T-cell (primary cell): ENCODE measurements around the genes POLR2I, ZNF260, ZNF567, ZNF850, ZNF383 and ZNF875.

DNA sequence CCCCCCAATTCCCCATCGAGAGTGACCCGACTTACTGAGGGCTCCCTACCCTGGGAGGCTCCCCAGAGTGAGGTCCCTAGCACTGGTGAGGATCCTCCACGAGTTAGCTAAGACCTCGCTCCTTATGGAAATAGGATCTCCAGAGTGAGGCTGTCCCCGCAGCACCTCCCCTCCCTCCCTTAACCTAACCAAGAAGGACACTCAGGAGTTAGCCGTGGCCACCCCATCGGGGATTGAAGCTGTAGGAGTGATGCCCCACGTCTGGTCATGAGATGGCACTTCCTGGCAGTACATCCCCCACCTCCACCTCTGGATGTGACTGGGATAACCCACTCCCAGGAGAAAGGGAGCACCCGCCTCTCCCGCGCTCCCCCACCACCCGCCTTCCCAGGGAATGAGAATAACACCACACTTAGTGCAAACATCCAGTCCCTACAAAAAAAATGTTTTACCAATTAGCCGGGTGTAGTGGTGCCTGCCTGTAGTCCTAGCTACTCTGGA, 496 bp downstream of the HAUS5 start:
- PRO-cap, 7 experiments, result no peak in any of the 7 experiments

DNA sequence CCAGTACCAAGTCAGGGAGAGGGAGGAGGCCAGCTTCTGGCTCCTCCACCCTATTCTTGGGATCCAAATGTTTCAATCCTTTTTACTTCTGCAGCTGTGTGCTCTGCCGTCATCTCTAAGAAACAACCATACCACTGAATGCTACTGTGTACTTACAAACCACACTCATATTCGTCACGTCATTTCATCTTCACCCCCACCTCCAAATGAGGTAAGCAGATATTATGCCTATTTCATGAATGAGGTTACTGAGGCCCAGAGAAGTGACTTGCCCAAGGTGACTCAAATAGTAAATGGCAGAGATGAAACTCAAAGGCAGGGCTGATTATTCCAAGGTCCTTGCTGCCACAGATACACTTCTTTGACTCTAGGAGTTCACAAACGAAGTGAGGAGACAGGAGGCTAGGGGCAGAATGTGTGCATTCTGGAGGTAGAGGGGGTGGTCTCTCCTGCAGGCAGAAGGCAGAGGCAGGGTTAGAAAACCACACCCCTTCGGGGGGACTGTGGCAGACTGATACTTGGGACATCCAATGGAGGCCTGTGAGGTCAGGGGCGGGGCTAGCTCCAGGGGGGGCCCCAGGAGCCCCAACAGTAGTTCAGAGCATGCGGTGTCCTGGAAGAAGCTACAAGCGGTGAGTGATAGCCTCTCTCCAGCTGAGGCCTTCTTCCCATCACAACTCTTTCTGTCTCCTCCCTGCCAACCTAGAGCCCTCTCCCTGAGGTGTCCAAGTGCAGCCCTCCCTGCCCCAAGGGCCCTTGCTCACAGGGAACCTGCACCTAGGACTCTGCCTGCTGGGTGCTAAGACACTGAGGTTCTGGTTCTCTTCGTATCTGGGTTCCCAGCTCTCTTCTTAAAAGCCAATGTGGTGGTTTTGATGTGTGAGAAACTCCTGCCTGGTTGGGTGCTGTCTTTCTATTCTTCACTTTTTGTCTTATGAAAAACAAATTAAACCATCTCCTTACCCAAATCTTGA, 4.7 kb upstream of the KMT2B start:
- PRO-cap, 7 experiments, result peak in 7 of 7 experiments; most common plus-strand start position 599 of the sequence (in 5); most common minus-strand start position 143 of the sequence (in 7)

DNA sequence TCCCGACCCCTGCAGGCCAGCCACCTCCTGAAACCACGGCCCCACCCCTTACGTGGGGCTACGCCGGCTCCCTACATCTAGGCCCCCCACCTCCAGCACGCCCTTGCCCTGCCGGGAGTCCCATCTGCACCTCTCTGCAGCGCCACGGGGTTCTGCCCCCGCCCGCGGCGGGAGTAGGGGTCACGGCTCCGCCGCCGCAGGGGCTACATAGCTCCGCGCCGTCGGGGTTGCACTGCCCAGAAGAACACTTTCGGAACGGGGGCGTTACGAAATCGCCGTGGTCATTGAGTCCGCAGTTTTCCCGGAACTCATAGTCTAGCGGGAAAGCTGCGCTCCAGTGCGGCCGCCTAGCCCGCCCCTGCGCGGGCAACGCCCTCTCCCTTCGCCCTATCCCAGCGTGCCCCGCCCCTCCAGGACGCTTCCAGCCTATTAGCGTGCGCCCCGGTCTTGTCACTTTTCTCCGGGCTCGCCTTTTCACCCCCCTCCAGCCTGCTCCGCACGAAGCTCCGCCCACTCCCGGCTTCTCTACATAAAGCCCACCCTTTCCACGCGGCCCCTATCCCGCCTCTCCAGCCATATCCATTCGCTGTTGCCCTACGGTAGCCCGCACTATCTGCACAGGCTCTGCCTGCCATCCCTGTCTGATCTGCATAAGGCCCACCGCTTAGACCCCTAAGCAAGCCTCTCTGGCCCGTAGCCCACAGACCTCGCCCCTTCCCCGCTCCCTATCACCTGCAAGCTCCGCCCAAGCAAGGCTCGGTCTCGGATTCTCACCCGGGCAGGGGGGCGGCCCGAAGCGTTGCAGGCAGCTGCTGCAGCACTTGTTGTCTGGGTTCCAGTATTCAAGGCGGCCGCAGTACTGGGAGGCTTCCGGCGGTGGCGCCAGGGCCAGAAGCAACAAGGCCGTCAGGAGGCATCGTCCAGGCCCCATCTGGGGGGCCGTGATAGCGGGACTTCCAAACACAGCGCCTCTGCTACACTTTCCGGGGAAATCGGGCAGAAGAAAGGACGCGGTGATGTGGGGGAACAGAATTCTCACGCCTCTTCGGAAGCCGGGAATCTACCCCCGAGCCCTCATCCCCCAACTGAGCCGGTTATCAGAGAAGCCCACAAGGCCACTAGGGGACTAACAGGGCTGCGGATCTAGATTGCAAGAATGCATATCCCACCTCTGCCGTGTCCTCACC, 1.6 kb downstream of the IGFLR1 start:
- PRO-cap, 7 experiments, result peak in 7 of 7 experiments; most common plus-strand start position 838 of the sequence (in 5); most common minus-strand start position 500 of the sequence (in 2)

DNA sequence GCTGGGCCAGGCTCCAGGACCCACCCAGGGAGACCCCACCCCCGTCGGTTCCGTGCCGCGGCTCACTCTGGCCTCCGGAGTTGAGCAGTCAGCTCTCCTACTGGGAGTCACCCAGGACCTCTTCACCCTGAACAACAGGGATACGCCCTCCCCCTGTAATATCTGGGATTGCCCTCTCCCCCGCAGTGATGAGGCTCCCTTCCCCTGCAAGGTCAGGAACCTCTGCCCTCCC, 983 bp downstream of the HSPB6 start:
- PRO-cap, 7 experiments, result no peak in any of the 7 experiments

DNA sequence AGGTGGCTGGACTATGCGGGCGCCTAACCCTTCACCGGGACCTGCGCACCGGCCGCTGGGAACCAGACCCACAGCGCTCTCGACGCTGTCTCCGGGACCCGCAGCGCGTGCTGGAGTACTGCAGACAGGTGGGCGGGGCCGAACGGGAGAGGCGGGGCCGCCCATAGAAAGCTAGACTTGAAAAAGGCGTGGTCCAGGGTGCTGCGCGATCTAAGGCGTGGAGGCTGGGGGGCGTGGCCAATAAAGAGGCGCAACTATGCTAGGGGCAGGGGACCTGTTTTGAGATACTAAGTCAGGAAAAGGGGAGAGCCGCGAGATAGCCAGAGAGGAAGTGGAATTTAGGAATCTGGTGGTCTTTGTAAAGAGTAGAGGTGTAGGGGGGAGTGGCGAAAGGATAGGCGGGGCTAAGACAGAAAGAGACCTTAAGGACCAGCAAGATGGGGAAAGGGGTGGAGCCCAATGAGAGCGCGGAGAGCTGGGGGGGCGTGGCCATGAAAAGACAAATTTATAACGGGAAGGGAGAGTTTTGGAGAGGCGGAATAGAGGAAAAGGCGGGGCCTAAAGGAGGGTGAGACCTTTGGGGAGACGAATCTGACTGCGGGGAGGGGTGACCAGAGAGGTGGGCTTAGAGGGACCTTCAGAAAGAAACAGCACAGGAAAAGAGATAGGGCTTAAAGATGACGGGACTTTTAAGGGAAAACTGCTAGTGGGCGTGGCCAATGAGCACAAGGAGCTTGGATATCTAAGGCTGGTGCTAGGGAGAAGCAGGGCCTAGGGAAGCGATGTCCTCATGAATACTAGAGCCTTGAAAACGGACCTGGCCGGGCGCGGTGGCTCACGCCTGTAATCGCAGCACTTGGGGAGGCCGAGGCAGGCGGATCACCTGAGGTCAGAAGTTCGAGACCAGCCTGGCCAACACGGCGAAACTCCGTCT, 1.6 kb downstream of the APLP1 start:
- PRO-cap, 7 experiments, result peak in 3 of 7 experiments; most common minus-strand start position 91 of the sequence (in 3)

- PRO-cap, 7 experiments, result no peak in any of the 7 experiments
Observed at GRCh38 chr19:35886988-35887545, 15.3 kb upstream of the HCST start.

- PRO-cap, 7 experiments, result no peak in any of the 7 experiments
Observed at GRCh38 chr19:35890720-35891429, 11.5 kb upstream of the HCST start.

DNA sequence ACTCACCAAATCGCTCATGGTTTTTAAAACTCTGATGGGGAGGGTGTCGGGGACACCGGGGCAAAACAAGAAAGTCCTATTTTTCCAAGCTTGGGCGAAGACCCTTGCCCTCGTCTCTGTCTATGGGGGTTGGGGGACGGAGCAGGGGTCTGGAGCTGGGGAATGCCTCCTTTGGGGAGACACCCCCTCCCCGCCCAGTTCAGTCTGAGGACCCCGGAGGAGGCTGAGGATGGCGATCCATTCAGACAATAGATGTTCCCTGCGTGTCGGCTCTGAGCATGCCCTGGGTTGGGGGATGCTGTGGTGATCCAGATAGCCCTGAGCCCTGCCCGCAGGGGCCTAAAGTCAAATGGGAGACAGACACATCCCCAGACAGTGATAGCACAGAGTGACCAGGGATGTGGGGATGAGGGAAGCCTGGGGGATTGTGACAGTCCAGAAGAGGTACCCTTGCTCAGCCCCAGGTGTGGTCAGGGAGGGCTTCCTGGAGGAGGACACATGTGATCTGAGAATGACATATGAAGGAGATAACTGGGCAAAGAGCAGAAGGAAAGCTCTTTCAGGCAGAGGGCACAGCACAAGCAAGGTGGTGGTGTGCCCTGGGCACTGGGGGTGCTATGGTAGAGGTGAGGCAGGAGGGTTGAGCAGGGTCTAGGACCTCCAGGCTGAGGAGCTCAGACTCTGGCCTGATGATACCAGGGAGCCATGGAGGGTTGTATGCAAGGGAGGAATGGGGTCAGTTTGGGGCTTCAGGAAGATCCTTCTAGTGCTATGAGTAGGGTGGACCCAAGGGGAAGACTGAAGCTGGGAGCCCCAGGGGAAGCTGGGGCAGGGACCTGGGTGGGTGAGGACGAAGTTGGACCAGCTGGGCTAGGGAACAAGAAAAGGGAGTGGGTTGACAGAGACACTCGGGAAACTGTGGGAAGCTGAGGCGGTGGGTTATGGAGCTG, 9.2 kb downstream of the LRFN3 start:
- PRO-cap, 7 experiments, result no peak in any of the 7 experiments

DNA sequence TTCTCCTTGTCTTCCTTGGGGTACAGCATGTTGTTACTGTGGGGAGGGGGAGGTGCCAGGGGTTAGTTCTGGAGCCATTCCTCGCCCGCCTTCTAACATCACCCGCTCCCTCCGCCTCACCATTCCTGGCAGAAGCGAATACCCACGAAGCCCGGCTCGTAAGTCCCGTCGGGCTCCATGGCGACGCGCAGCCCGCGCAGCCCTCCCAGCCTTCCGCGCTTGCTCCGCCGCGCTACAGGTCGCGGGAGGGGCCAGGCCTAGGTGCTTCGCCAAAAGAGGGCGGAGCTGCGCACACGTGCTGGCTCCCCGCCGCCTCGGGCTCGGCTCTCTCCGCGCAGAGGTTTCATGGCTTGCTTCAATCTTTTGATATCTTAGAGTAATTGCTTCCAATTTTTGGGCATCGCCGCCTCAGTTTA, at the start of gene POLR2I:
POLR2I (minus strand) TSS at position 198 of the 416 bp plus-strand sequence.
- PRO-cap, 7 experiments, result peak in 7 of 7 experiments; most common plus-strand start position 292 of the sequence (in 4); most common minus-strand start position 214 of the sequence (in 7)

- PRO-cap, 7 experiments, result no peak in any of the 7 experiments
Observed at GRCh38 chr19:36119985-36121119, 5.1 kb downstream of the TBCB start.

GRCh38 chr19:36309342-36309761, 69.6 kb downstream of the ZFP14 start:
- PRO-cap, 7 experiments, result no peak in any of the 7 experiments

GRCh38 chr19:36377904-36378353, 1.1 kb downstream of the ZFP14 start:
- PRO-cap, 7 experiments, result no peak in any of the 7 experiments

GRCh38 chr19:36423778-36424205, 5.3 kb upstream of the ZFP82 start:
- PRO-cap, 7 experiments, result no peak in any of the 7 experiments

- PRO-cap, 7 experiments, result peak in 4 of 7 experiments; most common plus-strand start chr19:36490044 (in 2); most common minus-strand start chr19:36489861 (in 3)
Observed at GRCh38 chr19:36489758-36490233, 435 bp upstream of the ZNF566 start.

DNA sequence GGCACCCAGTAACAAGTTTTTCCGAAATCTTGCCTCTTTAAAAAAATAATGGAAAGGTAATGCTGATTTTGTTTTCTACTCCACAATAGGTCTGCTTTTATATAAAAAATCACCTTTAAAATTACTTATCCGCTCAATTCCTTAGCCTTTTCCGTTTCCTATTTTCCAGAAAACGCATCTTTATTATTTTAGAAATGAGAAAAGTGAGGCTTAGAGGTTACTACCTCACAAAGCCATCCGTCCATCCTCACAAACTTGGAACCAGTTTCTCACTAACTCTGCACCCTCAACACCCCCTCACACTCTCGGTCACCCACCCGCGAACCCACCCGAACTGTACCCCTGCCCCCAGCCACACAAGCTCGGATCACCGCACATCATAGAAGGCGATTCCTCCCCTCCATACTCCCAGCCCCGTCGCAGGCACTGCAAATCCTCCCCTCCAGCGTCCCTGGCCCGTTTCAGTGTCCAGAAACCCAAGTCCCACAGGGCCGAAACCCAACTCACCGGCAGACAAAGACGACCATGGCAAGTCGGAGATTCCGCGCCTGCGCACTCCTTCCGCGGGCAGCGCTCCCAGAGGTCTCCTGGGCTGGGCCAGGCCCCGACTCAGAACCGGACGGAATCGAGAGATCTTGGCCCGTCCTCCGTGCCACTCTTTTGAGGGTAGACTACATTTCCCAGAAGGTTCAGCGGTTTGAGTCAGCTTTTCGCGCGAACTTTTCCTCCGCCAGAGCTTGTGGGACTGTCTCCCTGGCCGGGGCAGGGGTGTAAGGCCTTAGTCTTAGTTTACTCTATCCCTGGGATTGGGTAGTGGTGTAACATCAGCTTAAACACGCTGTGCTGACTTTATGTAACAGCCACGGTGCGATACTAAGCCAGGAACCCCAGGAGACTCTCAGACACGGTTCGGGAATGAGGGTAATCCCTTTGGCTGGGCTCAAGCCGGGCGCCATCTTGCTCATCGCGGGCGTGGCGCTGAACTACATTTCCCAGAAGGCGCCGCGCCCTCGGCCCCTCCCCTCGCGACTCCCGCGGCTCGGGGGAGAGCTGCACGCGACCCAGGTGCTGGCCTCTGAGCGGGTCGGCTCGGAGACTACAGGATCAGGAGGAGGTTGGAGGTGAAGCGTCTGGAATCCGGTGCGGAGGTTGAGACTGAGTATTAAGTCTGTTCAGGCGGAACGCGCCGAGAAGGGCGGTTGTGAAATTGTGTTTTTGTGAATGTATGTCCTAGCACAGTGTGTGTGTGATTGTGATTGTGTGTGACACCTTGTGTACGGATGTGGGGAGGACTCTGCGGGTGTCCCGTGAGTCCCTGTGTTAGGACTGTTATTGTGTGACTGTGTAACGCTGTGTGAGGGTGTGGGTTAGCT, at the start of gene ZNF260:
ZNF260 (minus strand) TSS at position 560 of the 1,373 bp plus-strand sequence.
- PRO-cap, 7 experiments, result peak in 7 of 7 experiments; most common plus-strand start position 733 of the sequence (in 7); most common minus-strand start position 959 of the sequence (in 7)

- PRO-cap, 7 experiments, result peak in 7 of 7 experiments; most common plus-strand start chr19:36687628 (in 6); most common minus-strand start chr19:36687434 (in 7)
Observed at GRCh38 chr19:36687122-36688416, at the start of gene ZNF567. TSS of gene ZNF567 (plus strand) at chr19:36687612.

GRCh38 chr19:36772238-36773439, at the start of gene ZNF850:
TSS of gene ZNF850 (minus strand) at chr19:36772807.
- PRO-cap, 7 experiments, result peak in 7 of 7 experiments; most common plus-strand start chr19:36772622 (in 1); most common minus-strand start chr19:36772807 (in 5)

DNA sequence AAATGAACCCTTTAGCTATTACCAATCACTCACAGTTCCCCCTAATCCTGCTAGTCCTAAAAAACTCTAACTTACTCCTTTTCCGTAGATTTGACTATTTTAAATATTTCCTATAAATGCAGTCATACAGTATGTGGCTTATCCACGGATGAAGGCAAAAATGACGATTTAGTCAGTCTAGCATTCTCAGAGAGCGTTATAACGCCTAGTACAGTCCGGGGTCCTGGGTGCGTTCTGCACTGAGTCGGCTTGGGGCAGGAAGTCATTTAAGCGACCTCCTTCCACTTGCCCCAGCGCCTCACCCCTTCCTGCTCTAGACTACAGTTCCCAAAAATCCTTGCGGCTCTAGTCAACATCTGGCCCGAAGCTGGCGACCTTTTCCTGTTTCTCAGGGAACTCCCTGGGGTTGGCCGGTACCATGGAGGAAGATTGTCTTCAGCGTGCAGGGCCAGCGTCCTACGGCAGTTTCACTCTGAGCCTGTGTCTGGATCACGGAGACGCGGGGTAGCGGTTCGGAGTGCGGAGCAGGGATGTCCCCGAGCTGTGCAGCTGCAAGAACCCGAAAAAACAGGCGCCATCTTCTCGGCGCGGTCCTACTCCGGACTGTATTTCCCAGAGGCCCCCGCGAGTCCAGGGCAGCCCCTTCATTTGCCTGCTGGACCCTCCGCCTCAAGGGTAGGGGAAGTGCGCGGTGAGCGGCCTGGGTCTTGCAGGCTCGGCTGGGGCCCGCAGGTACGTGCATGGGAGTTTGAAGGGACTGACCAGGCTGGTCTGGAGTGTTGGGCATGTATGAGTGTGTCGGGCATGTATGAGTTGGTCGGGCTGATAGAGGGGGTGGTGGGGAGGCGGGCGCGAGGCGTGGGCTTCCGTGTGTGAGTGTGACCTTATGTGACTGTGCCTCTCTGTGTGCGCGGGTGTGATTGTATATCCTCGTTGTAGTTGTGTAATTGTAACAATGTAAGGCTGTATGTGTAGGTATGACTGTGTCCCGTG, at the start of gene ZNF383:
ZNF383 (plus strand) TSS at position 672 of the 993 bp plus-strand sequence.
- PRO-cap, 7 experiments, result peak in 7 of 7 experiments; most common plus-strand start position 672 of the sequence (in 7); most common minus-strand start position 264 of the sequence (in 7)

- PRO-cap, 7 experiments, result peak in 1 of 7 experiments; most common plus-strand start chr19:37312999 (in 1); most common minus-strand start chr19:37312794 (in 1)
Observed at GRCh38 chr19:37312257-37313174, 21.9 kb upstream of the ZNF875 start.

- PRO-cap, 7 experiments, result peak in 7 of 7 experiments; most common plus-strand start chr19:37334649 (in 7); most common minus-strand start chr19:37334529 (in 1)
Observed at GRCh38 chr19:37334110-37335299, at the start of gene ZNF875. TSS of gene ZNF875 (plus strand) at chr19:37334649.